Measurements from ENCODE around the genes SLC6A9 and ERI3.

DNA sequence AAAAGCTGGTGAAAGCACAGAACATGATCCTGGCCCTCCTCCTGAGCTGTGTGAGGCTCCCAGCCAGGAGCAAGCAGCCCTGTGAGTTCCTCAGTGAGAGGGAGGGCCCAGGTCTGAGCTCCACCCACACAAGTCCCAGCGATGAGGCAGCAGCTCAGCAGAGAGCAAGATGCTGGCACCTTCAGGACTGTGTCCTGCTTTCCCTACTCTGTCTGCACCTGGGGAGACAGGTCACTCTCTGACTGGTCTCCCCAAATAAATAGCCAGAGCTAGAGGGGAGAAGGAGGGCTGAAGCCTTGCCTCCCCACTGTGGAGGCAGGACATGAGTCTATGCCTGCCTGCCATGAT, 75.1 kb upstream of the ARTN start:
- PRO-cap, result unidirectional peak, minus-strand start at position 52 of the sequence

- PRO-cap, result no peak
Measured at GRCh38 chr1:43880924-43881199, 52.7 kb upstream of the ARTN start.

GRCh38 chr1:44005848-44006301, 14.5 kb downstream of the CCDC24 start:
- PRO-cap, result no peak

DNA sequence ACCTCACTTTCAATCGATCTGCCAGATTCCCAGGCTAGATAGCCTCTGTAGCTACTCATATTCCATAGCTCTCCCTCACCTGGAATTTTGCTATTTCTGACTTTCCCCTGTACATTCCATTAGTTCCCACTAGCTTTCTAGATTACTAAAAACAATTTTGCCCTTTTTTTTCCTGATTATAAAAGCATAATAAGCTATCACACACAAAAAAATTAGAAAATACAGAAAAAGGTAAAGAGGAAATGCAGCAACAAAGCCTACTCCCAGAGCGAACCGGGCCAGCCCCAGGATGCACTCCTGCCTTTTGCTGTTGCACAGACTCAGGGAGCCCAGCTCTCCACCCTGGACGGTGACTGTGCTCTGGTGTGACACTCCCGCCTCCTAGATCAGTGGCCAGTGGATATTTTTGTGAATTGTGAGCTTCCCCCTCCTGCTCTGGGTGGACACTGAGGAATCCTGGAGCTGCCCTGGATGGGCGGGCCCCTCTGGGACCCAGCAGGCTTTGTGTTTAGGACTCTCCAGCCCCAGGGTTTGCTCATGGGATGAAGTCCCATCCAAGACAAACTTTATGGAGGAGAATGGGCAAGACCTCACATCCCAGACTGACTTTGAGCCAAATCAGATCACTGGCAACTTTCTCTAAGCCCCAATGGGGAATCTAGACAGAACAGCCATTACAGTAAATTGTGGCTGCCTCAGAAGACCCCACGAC, 16.2 kb downstream of the SLC6A9 start:
- PRO-cap, result no peak

DNA sequence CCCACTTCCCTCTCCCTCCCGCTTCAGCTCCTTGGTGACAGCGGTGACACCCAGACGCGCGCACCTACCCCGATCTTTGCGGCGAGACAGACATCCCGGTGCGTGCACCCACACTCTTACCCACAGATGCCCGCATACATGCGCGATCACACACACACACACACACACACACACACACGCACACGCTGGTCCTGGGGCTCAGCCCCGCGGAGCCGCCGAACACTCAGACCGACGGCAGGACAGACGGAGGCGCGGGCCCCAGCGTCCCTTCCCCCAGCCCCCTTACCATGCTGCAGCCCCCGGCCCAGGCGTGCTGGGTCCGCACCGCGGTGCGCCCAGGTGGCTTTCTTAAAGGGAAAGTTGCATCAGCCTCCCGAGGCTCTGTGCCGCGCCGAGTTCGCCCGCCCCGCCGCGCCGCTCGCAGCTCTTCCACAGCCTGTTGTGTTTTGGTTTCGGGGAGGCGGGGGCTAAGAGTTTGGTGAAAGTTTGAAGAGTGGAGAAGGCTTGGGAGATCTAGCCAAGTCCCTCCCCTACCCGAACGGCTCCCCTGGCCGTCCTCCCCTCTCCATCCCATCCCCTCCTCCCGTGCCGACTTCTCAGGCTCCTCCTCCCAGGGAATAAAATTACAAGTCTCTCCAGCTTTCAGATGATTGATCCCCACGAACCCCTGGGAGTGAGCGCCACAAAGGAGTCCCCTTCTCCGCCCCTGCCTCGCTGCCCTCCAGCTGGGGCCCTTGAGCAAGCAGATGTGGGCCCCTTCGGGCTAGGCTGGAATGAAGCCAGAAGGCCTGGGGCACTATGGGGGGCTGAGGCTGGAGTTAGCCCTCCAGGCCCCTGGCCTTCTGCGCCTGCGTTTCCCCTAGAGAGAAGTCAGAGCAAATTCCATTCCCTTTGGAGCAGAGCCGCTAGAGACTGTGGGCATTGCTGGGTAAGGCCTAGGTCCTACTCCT, at the start of gene SLC6A9:
Gene SLC6A9, minus strand, starts transcription at position 443 of the 950 bp plus-strand sequence.
- PRO-cap, result bidirectional peak, plus-strand start at position 376 of the sequence, minus-strand start at position 448 of the sequence; bidirectional peak, plus-strand start at position 649 of the sequence, minus-strand start at position 587 of the sequence

DNA sequence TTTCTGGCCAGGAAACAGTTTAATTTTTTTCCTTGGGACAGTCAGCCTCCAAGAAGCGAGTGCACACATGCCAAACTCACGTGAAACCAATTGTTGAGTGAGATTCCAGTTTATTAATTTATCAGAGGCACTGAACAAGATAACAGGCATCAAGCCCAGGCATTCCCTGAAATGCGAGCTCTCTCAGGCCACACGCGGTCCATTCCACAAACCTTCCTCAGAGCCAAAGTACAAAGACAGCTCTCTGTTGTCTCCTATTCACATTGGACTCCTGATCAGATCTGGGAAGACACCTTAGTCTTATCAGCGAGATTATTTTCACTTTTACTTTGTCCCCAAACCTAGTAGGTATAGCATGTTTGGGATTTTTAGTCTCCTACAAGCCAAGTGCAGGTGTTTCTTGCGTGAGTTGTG, 1.2 kb upstream of the SLC6A9 start:
- PRO-cap, result no peak

DNA sequence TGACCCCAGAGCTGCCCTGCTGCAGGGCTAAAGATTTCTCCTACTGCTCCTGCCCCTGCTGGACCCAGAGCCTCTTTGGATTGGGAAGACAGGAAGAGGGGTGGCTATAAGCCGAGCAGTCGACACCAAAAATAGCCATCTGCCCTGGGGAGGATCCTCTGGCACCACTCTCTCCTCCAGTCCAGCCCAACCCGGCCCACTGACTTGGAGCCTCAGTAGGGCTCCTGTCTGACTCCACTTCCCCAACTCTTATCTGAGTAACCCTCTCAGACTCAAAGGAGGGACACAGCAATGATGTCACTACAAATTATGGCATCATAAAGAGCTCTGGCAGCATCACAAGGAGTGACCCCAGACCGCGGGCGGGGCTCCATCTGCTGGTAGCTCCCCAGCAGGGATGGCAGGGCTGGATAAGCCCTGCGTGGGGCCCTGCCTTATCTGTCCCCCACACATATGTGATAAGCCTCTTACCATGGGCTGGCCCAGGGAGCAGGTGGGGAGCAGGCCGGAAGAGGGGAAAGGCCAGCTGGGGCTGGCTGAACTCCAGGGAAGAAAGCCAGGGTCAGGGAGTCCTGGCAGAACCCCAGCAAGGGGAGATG, 4.5 kb upstream of the SLC6A9 start:
- PRO-cap, result no peak

DNA sequence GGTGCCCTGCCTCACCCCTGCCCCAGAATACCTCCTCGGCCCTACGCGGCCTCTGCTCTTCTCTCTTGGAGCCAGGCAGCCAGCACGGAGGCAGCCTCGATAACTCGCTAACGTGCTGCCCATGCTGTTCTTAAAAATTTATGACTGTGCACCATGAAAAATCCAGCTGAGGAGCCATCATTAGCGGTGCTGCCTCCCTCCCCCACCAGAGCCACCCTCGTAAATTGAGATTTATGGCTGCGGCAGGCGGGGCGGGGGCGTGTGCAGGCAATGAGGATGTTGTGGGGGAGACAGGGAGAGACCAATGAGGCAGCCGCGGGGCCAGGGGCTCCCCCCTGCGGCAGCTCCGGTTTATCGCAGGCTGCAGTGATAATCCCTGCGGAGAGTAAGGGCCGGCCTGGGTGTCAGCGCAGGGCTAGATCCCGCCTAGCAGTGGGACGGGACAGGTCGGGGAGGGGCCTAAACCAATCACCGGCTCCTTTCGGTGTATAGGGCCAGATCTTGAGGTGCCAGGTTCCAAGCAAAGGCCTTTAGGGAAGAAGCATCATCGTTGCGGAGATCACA, 24.8 kb downstream of the DMAP1 start:
- PRO-cap, result no peak

GRCh38 chr1:44262408-44262992, 49.2 kb downstream of the DMAP1 start:
- PRO-cap, result no peak

DNA sequence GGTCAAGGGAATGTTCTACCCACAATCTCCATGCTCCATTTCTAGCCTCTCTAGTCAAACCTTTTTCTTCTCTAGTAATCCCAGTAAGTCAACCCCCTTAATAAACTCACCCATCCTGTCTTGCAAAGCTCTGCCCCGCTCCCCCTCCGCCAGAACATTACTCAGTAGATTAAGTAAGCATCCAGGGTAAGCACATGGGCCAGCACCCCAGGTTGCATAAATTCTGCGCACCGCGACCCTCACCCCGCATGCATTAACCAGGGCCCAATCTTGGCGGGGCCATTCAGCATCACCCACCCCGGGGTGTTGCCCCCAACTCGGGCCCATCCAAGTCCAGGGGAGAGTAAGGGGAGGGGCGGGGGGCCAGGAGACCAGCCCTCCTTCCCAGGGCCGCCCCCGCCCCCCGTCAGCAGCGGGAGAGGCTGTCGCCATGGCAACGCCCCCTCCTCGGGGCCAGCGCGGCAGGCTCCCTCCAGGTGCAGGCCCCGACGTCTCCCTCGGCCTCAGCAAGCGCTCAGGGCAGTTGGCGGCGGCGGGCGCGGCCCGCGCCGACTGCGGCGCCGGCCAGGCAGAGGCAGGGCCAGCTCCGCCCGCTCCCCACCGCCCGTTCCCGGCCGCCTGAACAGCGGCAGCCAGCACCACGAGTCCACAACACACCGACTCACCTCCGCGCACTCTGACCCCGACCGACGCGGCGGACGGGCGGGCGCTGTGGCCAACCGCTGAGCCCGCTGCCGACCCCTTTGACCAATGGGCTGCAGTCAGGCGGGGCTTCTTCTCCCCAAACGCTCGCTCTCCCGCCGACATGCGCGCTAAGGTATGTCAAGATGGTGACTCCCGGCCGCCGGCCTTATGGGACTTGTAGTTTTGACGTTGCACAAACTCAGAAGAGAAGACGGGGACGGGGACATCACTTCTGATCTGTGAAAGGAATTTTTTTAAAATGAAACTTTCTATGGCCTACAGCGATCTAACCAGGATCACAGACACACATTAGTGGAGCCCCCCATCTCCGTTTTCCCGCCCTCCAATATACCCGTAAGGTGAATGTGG, at the start of gene ERI3:
Gene ERI3, minus strand, starts transcription at position 663 of the 1,053 bp plus-strand sequence.
- PRO-cap, result bidirectional peak, plus-strand start at position 880 of the sequence, minus-strand start at position 624 of the sequence

GRCh38 chr1:44368567-44368982, 13.5 kb upstream of the ERI3 start:
- PRO-cap, result no peak

DNA sequence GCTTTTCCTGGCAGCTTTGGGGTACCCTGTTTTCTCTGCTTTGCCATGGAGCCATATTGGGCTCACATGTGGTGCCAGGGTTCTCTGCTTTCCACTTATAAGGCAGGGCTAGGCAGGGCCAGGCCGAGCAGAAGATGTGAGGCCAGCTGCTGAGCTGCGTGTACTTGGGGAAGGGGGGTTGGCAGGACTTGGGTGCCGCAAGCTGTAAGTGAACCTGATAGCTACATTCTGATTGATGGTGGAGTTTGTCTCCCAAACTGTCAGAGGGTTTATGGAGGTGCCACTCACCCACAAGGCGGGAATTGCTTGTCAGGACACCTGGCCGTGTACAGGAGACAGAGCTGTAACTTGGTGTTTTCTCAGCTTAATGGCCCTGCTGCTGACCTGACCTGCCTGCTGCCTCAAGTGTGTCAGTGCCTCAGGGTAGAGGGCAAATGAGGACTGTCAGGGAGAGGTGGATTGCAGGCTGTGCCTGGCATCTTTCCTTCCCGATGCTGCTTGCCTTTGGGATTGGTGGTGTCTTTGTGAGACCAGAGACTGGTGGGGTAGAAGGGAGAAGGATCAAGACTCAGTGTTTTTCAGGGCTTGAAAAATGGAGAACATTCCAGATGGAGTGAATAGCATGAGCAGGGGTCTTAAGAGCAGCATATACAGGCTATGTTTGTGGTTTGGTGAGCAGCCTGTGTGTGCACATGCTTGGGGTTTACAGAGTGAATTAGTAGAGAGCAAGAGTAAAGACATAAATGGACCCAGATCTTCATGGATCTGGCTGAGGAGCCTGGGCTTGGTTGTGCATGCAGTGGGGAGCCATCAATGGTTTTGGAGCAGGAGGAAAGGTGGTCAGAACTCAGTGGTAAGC, 31.4 kb downstream of the TMEM53 start:
- PRO-cap, result no peak

DNA sequence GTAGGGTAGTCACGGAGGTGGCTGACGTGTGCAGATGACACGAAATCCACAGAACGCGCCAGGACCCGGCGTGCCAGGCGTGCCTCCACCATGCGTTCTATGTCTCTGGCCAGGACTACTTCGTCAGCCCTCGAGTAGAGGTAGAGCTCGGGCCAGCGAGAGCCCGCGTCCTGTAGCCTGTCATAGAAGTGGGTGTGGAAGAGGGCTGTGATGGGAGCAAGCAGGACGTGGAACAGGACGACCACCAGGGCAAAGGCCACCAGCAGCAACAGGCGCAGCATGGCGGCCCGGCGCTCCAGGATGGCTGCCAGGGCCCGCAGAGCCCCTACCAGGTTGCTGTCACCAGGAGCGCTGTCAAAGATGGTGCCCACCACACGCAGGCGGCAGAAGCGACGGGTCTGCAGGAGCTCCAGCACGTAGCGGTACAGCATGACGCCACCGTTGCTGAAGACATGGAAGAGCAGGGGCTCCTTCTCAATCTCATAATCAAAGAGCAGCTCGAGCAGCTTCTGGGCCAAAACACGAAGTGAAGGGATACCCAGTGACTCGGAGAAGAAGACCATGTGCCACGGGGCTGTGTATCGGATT, 19.6 kb downstream of the TMEM53 start:
- PRO-cap, result no peak

DNA sequence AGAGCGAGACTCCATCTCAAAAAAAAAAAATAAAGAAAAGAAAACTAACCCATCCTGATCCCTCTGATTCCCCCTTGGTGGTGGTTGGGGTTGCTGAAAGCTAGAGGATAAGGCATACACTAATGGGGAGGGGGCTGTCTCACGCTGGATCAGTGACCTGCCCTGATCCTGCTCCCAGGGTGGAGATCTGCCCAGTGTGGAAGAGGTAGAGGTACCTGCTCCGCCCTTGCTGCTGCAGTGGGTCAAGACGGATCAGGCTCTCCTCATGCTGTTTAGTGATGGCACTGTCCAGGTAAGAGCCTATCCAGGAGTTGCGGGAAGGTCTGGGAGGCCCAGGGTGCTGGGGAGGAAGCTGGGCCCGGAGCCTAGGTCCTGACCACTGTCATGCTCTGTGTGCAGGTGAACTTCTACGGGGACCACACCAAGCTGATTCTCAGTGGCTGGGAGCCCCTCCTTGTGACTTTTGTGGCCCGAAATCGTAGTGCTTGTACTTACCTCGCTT, 2.0 kb downstream of the DYNLT4 start:
- PRO-cap, result no peak

DNA sequence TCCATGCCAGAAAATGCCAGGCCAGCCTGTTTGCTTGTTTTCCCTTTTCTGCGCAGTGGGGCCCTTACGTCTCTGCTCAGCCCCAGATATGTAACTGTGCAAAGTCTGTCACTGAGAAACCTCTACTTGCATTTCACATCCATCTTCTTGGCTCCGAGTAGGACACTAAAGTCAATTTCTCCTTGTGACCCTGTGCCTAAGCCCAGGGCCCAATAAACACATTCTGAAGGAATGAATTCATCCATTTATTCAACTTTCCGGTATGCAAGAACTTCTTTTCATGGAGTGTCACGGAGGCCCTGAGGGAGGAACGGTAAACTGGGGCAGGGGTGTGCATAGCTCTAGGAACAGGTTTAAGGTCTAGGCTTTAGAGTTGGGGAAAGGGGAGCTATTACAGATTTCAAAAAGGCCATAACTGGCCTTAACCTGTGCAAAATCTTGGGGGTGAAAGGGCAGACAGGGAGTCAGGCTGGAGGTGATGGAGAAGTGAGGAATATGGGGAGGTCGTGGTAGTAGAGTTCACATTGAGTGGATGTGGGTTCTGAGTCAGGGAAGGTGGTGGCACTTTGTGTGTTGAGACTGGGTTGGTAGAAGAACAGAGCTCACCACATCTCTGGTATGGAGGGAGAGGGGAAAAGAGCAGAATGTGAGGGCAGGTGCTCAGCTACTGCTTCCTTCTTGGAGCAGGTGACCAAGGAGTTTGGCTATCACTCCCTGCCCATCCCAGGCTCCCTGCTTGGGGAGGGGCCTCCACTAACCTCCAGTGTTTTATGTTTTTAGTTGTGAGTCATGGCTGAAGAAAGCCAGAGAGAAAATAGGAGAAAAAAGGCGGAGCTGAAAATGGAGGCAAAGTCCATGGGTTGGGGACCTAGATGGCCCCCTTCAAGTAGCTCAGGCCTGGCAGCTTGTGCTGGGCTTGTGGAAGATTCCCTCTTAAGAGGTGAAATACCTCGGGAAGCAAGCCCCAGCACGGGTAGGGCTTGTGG, 8.5 kb downstream of the HECTD3 start:
- PRO-cap, result no peak

GRCh38 chr1:45004256-45005068, 6.7 kb downstream of the HECTD3 start:
- PRO-cap, result no peak

- PRO-cap, result unidirectional peak, minus-strand start at chr1:45328093
Measured at GRCh38 chr1:45327691-45328941, 1.4 kb downstream of the HPDL start.

GRCh38 chr1:45342498-45343326, 2.7 kb downstream of the TOE1 start:
- PRO-cap, result no peak

DNA sequence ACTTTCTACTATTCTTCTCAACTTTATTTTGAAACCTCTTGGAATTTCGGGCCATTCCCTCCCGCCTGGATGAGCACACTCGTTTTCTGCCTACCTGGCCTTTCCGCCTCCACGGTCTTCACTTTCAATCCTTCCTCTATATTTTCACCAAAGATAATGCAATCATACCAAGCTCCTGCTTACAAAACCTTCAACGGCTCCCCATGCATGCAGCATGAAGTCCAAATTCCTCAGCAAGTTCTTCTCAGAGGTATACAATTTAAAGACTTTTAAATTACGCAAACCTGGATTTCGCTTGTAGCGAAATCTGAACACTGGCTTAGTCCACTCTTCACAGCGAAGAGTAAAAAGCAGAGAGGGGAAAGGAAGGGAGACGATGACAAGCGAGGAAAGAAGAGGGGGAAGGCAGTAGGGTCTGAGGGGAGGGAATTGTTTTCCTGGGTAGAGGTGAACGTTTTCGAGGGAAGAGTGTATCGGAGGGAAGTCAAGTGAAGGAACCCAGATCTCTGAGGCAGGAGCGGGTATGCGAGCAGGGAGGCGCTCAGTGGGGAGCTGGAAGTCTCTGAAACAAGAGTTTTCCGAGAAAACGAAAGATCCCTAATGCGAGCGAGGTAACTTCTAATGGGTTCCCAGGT, 865 bp downstream of the TESK2 start:
- PRO-cap, result no peak

GRCh38 chr1:45510891-45511572, 10.7 kb downstream of the PRDX1 start:
- PRO-cap, result no peak